Vein endothelial cell (primary cell): ENCODE measurements around a stretch of chrX.

GRCh38 chrX:94750-95378 is 186.3 kb upstream of the PLCXD1 start:
- CAGE, long polyA plus RNA: no peak

DNA sequence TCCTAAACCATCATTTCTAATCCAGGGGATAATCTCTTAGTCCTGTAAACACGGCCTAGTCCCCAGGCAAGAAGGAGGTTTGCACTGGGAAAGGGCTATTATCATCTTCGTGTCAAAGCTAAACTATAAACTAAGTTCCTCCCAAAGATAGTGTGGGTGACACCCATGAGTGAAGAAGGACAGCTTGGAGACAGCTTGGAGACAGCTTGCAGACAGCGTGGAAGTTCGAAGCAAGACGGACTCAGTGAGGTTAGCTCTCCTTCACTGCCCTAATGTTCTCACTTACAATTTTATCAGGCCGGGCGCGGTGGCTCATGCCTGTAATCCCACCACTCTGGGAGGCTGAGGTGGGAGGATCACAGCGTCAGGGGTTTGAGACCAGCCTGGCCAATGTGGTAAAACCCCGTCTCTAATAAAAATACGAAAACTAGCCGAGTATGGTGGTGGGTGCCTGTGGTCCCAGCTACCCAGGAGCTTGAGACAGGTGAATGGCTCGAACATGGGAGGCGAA is 19.2 kb upstream of the PLCXD1 start:
- CAGE, long polyA plus RNA: no peak

- CAGE, long polyA plus RNA: no peak
Measured at GRCh38 chrX:270589-271407, 10.4 kb upstream of the PLCXD1 start.

DNA sequence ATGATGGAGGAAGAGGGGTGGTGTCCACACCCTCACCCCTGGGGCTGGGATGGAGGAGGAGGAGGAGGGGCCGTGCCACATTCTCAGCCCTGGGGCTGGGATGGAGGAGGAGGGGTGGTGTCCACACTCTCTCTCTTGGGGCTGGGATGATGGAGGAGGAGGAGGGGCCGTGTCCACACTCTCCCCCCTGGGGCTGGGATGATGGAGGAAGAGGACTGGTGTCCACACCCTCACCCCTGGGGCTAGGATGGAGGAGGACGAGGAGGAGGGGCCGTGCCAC is 231.7 kb downstream of the CRLF2 start:
- CAGE, long polyA plus RNA: no peak

- CAGE, long polyA plus RNA: no peak
Measured at GRCh38 chrX:1306572-1307146, 29.9 kb upstream of the IL3RA start.

DNA sequence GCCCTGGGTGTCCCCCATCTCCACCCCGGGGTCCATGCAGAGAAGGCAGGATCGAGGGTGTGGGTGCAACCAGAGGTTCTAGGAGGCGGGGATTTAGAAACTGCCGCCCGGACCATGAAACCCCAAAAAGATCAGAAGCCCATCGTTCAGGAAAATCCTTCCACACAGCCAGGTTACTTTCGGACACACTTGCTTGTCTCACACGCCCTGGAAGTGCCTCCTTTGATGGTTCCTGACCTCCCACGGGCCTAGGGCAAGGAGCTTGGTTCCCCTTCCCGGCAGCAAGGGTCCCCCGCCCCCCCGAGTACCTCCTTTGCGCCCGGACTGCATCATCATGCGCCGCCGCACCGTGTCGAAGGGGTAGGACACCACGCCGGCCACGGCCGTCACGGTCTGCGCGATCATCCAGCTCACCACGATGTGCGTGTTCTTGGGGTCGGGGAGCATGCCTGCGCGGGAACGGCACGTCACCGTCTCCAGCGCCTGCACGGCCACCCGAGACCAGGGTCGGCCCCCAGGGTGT is 4.9 kb downstream of the SLC25A6 start:
- CAGE, long polyA plus RNA: no peak

DNA sequence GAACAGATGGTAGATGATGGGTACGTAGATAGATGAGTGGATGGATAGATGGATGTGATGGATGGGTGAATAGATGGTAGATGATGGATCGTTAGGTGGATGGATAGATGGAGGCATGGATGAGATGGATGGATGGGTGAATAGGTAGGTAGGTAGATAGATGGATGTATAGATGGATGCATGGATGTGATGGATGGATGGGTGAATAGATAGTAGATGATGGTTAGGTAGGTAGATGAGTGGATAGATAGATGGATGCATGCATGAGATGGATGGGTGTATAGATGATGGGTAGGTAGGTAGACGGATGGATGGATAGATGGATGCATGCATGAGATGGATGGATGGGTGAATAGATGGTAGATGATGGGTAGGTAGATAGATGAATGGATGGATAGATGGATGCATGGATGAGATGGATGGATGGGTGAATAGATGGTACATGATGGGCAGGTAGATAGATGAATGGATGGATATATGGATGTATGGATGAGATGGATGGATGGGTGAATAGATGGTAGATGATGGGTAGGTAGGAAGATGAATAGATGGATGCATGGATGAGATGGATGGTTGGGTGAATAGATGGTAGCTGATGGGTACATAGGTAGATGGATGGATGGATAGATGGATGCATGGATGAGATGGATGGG is 13.5 kb upstream of the SLC25A6 start:
- CAGE, long polyA plus RNA: no peak

GRCh38 chrX:1483992-1484604 is 31.4 kb upstream of the ASMTL start:
- CAGE, long polyA plus RNA: no peak

DNA sequence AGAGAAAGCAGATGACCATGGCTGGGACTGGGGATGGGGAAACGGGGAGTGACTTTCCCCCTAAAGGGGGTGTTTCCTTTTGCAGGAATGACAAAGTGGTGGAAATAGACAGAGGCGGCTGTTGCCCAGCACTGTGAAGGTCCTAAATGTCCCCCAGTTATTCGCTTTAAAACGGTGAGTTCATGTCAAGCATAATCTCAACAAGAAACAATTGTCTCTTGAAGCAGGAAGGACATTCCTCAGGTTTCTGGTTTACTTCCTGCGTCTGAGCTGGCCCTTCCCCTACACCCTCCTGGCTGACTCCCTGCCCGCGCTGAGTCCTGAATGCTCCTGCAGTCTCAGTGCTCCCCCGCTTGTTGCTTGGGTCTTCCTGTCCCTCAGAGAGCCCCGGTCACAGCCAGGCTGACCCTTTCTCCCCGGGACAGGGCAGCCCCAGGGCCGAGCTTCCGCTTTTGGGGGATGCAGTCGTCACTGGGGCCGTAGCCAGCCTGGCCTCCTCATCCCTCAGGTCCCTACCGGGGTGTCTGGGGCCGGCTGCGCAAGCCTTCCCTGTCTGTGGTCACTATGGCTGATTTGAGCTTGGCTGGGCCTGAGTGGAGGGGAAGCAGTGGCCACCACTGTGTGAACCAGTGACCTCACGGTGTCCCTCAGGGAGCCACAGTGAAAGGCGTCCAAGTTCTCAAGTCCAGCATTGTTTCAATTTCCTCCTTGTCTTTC is 34.0 kb upstream of the ASMTL start:
- CAGE, long polyA plus RNA: no peak

GRCh38 chrX:1493907-1494623 is 41.4 kb upstream of the ASMTL start:
- CAGE, long polyA plus RNA: no peak

DNA sequence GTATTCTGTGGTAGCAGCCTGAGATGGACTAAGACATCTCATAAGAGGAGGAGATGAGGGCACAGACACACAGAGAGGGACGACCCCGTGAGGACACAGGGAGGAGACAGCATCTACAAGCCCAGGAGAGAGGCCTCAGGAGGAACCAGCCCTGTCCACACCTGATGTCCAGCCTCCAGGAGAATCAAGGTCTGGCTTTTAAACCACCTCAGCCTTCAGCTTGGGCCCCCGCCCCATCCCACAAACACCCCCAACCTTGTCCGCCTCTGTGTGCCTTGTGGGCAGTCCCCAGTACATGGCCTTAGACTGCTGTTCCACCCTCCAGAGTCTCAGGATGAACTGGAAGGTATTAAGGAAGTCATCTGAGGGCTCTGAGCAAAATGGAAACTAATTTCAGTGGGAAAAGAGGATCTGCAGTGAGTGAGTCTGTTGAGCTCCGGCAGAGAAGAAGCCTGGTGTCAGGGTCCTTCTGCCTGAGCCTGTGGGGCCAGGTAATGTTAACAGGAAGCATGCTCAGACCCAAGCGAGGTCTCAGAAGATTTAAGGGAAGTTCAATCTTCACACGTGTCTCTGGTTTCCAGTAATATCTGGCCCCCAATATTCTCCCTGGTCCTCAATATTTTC is 19.7 kb downstream of the P2RY8 start:
- CAGE, long polyA plus RNA: no peak

DNA sequence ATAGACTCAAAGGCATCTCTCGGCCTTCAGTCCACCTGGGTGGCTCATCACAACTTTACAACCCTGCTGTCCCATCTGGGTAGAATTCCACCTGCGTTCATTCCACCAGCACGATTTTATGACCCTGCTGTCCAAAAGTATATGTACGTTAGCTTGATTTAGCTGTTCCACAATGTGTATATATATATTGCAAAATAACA is 213.8 kb downstream of the ASMT start:
- CAGE, long polyA plus RNA: no peak

DNA sequence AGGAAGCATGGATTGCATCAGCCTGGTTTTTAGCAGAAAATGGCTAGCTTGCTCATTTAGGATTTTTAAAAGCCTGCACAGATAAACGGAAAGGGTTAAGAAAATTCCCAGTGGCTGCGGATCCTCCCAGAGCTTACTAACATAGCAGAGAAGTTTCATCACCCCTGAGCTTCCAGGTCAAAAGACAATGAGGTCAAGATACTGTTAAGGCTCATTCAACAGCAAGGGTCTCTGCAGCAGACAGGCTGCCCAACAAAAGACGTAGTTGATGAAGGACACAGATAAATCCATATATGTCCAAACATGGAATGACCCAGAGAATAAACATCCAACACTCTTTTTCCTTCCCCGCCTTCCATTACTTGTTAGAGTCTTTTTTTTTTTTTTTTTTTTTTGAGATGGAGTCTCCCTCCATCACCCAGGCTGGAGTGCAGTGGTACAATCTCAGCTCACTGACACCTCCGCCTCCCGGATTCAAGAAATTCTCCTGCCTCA is 220.3 kb downstream of the ASMT start:
- CAGE, long polyA plus RNA: no peak

- CAGE, long polyA plus RNA: no peak
Measured at GRCh38 chrX:2231491-2232424, 269.0 kb downstream of the DHRSX start.

DNA sequence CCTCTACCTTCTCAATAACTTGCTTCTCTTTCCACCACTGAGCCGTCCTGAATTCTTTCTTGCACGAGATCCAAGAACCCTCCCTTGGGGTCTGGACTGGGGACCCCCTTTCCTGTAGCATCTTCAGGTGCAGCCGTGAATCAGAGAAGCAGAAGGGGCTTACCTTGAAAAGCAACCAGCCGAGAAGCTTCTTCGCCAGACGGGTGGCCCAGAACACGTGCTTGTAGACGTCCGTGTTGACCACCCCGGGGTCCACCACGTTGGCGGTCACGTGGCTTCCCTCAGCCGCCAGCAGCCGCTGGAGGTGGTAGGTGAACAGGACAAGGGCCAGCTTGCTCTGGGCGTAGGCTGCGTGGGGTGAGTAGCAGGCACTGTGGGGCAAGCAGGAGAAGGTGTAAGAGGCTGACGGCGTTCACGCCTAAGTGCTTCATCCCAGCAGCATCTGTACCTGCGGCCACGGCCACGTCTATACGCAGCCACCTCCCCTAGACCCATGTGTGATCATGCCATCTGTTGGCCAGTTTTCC is 257.9 kb downstream of the DHRSX start:
- CAGE, long polyA plus RNA: no peak

DNA sequence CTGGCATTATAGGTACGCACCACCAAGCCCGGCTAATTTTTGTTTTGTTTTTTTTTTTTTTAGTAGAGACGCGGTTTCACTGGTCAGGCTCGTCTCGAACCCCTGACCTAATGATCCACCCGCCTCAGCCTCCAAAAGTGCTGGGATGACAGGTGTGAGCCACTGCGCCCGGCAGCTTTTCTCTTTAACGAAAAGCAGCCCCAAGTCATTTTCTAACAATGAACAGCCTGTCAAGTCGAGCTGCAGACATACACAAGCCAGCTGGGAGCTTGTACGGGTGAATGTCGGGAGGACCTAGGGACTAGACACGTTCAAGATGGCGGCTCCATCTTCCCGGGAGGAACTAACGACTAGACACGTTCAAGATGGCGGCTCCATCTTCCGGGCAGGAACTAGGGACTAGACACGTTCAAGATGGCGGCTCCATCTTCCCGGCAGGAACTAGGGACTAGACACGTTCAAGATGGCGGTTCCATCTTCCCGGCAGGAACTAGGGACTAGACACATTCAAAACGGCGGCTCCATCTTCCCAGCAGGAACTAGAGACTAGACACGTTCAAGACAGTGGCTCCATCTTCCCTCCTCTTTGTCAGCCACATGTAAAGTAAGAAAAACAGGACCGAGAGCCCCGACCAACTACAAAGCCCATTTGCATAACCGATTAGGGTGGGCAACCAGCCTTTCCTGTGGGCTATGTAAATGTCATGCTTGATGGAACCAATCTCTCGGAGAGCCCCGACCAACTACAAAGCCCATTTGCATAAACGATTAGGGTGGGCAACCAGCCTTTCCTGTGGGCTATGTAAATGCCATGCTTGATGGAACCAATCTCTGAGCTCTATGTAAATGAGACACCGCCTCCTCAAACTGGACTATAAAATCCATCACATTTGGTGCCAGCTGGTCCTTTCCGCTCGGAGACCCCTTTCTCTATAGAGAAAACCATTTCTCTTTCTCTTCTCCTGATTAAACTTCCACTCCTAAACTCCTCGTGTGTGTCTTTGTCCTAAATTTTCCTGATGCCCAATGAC is 175.6 kb downstream of the DHRSX start:
- CAGE, long polyA plus RNA: no peak

DNA sequence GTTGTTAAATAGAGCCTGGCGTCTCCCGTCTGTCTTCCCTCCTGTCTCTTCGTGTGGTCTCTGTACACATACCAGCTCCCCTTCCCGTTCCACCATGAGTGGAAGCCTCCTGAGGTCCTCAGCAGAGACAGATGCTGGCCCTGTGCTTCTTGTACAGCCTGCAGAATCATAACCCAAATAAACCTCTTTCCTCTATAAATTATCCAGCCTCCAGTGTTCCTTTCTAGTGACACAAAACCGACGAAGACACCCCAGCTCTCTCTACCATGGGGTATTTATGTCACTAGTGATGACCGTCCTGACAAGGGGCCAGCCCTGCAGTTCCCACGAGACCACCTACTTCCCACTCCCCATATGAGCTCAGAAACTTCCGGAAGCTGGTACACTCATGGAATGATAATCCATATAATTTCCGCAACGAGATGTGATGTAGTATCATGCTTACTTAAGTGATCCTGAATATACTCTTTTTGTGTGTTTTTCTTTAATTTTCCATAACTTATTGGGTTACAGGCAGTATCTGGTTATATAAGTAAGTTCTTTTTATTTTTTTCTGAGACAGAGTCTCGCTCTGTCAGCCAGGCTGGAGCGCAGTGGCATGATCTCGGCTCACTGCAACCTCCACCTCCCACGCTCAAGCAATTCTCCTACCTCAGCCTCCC is 162.0 kb downstream of the DHRSX start:
- CAGE, long polyA plus RNA: no peak

- CAGE, long polyA plus RNA: no peak
Measured at GRCh38 chrX:2451430-2452505, 49.0 kb downstream of the DHRSX start.

DNA sequence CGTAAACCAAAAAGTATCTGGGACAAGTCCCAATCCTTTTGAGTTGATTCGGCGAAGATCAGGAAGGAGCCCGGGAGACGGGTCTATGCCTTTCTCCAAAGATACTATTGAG is 81.5 kb upstream of the CD99 start:
- CAGE, long polyA plus RNA: no peak

DNA sequence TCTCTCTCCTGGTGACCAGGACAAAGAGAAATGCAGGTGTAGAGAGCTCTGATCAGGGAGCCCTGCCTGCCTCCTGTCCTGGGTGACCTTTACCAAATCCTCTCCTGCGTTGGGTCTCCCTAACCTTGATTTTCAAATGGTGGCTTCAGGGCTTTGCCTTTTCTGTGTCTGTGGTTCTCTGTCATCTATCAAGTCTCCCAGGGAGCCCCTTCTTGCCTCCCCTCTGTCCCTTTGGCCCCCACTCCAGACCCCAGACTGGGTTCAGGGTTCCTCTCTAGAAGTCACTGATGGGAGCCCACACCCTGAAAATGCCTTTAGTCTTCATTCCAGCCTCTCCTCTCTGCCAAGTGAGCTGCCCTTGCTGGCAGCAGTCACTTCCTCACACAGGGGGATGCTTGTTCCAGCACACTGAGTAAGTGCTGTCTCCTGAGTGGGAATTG is 40.5 kb upstream of the CD99 start:
- CAGE, long polyA plus RNA: no peak